Measurements from ENCODE around the gene FKTN.

DNA sequence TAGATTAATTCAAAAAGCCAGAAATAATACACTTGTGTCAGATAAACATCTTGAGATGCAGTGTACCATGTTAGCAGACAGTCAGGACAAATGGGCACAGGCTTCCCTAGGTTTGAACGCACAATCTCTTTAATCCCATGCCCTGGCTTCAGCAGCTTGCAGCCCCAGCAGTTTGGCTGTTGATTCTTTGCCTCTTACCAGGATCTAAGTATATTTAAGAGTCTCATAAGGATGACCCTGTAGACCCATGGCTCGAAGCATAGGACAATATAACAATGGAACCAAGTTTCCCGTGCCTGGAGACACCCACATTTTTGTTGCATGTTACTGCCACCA, 19.4 kb downstream of the NIPSNAP3B start:
- PRO-cap: no peak

DNA sequence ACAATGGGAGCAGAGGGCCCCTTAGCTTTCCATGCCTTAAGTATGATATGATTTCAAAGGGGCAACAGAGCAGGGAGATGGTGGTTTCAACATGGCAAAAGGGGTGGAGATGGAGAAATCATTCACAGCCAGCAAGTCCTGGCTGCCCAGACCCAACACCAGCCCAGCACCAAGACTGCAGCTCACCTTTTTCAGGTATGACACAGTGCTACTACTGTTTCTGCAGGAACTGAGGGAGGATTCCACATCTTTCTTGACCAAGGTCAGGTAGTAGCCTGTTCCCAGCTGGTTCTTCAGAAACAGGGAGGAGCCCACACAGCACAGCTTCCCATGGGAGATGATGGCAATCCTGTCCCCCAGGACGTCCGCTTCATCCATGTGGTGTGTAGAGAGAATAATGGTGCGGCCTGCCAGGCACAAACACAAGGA, 54.6 kb downstream of the NIPSNAP3B start:
- PRO-cap: no peak

GRCh38 chr9:104841455-104842411, 77.8 kb downstream of the NIPSNAP3B start:
- PRO-cap: no peak

DNA sequence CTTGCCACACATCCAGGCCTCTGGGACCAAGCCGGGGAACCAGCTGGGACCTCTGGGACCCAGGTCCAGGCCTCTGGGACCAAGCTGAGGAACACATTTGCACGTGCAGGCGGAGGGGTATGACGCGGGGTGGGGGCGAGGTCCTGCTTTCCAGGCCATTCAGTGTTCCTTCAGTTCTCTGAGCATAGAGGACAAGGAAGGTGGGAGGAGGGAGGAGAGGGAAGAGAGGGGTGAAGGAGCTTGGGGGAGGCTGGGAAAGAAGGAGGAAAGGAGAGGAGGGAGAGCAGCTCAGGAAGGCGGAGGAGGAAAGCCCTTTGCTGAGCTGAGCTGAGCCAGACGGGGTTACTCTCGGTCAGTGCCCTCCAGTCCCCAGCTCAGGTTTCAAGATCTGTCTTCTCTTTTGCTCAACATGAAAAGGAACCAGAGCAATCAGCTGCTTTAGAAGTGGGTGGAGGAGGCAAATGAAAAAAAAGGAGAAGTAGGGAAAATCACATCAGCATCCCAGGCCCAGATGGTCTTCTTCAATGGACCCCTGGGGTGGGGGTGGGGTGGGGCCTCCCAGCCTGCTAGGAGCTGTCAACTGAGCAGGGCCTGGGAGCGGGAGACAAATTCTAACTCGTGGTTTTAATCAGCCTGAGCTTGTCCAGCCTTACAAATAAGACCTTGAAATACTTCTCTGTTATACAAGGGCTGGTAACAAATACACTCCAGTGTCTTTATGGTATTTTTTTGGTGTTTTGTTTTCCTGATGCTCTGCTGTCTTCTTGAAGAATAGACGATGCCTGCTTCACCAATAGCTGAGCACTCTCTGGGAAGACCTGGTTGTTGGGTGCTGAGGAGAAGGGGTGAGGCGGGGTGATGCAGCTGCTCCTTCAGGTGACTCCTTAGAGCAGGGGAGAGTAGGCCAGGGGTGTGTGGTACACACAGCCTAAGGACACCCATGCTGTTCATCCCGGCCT, 58.9 kb downstream of the ABCA1 start:
- PRO-cap: no peak

- PRO-cap: bidirectional peak, plus-strand start at chr9:105245691, minus-strand start at chr9:105245529
Observed at GRCh38 chr9:105245626-105245835, 1.1 kb downstream of the SLC44A1 start.

- PRO-cap: no peak
Observed at GRCh38 chr9:105298789-105300128, 54.8 kb downstream of the SLC44A1 start.

DNA sequence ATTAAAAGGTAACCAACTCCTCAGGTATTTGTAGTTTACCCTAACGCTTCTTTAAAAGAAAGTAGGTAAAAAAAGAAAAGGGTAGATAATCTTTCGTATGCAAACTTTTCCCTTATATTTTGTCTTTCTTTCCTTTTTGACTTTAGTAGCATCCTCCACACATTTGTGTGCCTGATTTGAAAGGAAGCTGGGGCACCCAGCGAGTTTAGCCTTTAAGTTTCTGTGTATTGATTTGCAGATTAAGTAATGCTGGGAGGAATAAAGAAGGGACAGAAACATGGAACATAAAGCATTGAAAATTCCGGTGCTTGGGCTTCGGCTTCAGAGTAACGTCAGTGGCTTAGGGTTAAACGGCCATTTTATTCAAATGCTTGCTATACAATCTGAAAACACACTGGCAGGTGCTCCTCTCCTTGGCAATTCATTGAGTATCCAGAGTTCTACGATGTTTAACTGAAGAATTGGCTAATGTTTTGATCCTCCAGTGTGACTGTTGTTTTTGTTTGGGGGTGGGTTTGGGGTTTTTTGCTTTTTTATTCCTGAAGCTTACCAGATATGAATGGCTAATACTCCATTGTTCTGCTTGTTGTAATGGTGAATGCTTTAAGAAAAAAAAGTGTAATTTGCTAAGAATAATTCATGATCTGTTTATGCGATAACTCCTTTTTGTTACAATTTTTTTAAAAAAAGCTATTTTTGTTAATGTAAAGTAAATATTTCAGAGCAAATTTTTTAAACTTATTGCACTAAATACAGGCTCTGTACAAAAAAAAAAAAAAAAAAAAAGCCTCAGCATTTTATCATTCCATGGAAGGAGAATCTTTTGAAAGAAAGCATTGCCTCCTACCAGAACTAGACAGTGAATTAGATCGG, 57.9 kb upstream of the FSD1L start:
- PRO-cap: no peak

- PRO-cap: no peak
Observed at GRCh38 chr9:105557739-105558732, at the start of gene FKTN. Gene FKTN, plus strand, starts transcription at chr9:105558131.

DNA sequence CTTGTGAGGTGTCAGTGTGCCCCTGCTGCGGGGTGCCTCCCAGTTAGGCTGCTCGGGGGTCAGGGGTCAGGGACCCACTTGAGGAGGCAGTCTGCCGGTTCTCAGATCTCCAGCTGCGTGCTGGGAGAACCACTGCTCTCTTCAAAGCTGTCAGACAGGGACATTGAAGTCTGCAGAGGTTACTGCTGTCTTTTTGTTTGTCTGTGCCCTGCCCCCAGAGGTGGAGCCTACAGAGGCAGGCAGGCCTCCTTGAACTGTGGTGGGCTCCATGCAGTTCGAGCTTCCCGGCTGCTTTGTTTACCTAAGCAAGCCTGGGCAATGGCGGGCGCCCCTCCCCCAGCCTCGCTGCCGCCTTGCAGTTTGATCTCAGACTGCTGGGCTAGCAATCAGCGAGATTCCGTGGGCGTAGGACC, 23.5 kb downstream of the FKTN start:
- PRO-cap: no peak

- PRO-cap: no peak
Observed at GRCh38 chr9:105782407-105783155, 88.2 kb downstream of the TMEM38B start.

DNA sequence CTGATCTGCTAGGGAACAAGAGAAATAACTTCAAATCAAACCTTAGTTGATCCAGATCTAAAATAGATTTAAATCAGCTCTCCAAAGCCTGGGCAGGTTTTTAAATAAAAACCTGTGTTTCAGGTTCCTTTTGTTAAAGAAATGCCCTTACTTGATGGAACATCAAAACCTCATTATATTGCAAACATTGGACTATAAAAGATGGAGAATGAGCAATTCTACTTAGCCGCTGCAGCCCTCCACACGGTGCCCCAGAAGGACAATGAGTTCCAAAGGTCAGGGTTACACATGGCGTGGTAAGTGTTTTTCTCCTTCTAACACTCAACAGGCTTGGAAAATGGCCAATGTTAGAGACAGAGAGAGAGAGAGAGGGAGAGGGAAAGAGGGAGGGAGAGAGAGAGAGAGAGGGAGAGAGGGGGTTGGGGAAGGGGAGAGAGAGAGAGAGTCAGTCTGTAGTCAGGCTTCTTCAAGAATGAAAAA, 324.6 kb downstream of the TMEM38B start:
- PRO-cap: no peak

DNA sequence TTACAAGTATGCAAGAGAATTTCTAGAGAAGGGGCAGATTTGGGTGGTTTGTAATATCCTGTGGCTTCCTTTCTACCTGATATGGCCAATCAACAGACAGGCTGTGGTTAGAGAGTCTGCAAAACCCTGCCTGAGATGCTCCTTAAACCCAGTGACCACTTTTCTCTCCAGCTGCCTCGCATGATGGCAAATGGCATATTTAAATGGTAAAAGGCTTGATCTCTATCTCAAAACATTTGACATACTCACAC, 550.0 kb upstream of the ZNF462 start:
- PRO-cap: no peak

DNA sequence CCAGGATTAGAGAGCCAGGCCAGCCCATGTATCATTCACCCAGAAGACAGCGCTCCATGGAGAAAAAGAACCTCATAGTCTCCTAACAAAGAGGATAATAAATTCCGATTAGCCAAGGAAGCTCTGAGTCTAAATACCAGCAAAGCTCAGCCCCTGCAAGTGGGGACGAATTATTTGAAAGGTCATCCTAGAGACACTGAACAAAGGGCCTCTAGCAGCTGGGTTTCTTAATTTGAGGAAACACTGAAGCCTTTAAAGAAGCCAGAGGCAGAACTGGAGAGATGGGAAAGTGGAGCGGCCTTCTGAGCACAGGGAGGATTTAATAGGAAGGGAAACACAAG, 287.1 kb upstream of the ZNF462 start:
- PRO-cap: no peak

GRCh38 chr9:106755563-106756383, 107.2 kb upstream of the ZNF462 start:
- PRO-cap: no peak

DNA sequence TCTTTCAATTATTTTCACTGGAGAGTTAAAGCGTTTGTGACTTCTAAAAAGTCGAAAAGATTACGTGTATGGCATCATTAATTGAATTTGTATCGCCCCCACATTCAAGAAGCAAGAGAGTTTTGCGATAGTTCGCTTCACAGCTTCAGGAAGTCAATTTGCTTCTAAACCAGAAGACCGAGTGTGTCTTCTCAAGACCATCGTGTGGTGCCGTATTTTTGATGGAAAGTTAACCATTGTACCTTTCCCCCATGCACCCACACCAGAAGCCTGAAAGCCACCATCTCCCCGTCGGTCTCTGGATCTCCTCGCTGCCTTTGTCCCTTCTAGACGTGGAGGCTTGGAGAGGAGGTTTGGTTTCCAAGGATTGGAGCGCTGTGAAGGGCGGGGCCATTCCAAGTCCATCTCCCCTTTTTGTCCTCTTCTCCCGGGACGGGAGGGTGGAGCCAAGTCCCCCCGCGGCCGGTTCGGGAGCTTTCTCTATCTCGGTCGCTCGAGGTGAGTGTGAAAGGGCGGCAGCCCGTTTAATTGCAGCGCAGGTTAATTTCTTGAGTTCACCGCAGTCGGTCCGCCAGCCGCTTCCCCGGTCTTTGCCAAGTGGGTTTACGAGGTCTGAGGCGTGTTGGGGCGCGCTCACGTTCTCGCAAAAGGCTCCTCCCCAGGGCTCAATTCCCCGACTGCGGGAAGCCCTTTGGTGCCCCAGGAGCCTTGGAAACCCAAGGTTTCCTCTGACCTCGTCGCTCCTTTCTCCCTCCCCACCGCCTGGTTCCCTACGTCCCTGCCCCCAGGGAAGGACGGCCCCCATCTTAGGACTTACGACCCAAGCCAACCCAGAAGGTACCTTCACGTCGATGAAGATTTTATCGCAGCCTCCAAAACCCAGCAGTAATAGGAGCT, 3.0 kb upstream of the ZNF462 start:
- PRO-cap: bidirectional peak, plus-strand start at position 496 of the sequence, minus-strand start at position 319 of the sequence

DNA sequence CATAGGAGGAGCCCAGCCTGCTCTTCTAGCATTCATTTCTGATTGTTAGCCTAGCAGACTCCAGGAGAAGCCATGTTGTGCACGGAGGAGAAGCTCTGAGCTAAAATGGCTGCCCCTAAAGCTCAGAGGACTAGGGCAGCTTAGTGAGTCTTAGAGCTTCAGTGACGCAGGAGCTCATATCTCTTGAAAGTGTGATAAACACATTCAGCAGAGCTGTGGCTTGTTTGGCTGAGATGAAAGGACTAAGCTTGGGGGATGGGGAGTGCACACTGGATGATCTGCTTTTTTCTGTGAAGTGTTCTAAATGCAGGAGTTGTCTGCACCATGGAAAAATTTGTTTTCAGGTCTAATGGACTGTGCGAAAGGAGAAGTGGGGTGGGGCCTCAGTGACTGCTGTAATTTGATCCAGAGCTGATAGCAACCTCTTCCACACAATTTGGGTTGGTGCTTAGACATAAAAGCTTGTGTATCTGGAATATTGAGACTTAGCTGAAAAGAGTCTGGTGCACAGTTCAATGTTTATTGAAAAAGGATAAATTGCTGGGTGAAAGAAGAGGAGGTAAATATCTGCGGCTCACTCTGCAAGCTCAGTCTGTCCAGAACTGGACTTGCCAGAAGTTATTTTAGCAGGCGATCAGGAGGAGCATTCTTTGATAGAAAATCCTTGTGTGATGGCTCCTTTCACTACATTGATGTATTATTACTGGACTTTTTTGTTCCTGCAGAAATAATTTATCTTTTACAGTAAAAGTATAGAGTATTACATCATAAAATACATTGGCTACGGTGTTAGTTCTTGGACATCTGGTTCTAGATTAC, 58.6 kb downstream of the ZNF462 start:
- PRO-cap: unidirectional peak, minus-strand start at position 336 of the sequence

DNA sequence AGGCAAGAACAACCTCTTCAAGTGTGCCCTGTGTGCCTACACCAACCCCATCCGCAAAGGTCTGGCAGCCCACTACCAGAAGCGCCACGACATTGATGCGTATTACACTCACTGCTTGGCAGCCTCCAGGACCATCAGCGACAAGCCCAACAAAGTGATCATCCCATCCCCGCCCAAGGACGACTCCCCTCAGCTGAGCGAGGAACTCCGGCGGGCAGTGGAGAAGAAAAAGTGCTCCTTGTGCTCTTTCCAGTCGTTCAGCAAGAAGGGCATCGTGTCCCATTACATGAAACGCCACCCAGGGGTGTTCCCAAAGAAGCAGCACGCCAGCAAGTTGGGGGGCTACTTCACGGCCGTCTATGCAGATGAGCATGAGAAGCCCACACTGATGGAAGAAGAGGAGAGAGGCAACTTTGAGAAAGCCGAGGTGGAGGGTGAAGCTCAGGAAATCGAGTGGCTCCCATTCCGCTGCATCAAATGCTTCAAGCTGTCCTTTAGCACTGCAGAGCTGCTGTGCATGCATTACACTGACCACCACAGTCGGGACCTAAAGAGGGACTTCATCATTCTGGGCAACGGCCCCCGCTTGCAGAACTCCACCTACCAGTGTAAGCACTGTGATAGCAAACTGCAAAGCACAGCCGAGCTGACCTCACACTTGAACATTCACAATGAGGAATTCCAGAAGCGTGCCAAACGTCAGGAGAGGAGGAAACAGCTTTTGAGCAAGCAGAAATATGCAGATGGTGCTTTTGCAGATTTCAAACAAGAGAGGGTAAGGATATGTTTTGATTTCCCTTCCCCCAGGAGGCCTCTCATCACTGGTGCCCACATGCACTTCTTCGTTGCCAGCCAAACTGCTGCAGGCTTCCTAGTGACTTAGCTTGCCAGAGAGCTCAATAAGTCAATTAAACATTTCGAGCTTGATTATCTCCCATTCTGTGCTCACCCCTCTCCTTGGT, 66.3 kb downstream of the ZNF462 start:
- PRO-cap: no peak

DNA sequence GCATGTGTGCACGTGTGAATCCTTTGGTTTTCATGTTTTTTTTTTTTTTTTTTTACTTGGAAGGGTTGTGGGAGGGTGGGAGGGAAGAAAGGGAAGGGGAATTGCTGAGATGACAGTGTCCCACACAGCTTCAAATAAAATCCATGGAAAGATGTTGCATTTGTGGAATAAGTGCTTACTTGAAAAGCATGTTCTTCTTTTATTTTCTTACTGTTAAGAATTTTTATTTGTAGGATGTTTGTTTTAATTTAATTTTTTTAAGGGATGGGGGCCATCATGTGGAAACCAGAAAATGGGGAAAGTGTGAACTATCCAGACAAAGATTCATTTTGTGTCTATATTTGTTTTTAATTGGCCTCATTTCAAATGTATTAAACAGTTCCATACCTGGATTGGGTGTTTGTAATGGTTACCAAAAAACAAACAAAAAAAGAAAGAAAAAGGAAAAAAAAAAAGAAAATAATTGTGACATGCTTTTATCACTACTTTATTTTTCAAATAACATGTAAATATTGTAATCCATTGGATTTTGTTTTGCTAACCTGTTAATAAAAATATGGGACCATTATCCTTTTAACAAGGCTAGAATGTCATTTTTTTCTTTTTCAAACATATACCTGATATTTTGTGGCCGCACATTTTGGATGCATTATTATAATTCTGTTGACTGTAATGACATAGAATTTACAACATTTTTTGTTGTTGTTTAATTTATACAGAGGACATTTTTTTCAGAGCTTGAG, 149.9 kb downstream of the ZNF462 start:
- PRO-cap: no peak

DNA sequence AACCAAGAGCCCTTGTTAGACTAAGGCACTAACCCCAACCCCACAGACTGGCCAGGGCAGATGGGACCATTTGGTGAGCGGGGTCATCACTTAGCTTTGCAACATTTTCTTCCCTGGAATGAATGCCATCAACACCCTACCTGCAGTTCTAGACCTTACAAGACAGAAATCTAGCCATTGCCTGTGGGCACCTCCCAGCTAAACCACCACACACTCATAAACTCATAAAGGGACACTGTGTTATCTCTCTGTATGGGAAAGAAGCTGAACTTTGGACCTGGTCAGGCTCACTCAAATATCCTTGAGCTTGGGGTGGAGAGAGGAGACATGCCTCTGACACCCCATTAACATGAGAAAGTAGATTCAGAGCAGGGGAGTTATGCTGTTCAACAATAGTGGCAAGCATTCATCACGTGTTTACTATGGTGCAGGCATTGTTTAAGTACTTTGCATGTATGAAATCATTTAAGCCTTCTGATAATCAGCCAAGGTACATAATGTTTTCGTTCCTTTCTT, 205.6 kb downstream of the ZNF462 start:
- PRO-cap: no peak

- PRO-cap: no peak
Observed at GRCh38 chr9:107299912-107300316, 16.8 kb downstream of the RAD23B start.